Kidney (tissue), 2 donors: ENCODE data around the gene RYR2.

- PRO-cap: no peak
- RRBS: no CpG with 5 or more reads among the region's 8 CpGs
These were observed 1.7 kb downstream of the LYST start for GRCh38 chr1:235864677-235865687.

DNA sequence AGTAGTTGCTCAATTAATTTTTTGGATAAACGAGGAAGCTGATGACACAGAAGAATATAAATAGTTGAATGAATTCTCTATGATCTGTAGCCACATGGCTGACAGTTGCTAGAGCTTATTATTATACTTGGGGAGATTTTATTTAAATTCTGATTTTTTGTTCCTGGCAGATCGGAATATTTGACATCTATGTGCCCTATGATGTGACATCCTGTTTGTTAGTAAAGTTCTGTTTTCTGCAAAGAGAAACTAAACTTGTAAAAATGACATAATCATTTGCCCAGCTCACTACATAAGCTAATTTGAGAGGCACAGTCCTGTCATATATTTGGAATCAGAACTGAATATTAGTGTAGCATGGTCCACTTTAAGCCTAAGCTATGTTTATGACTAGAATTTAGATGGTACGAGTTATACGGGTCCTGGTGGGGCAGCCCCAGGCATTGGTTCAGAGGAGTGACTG lies 9.8 kb upstream of the LYST start:
- PRO-cap: no peak
- RRBS: no CpG with 5 or more reads among the region's 4 CpGs

- PRO-cap: no peak
- RRBS: no CpG with 5 or more reads among the region's 6 CpGs
These were observed 21.3 kb upstream of the LYST start for GRCh38 chr1:235887912-235888517.

DNA sequence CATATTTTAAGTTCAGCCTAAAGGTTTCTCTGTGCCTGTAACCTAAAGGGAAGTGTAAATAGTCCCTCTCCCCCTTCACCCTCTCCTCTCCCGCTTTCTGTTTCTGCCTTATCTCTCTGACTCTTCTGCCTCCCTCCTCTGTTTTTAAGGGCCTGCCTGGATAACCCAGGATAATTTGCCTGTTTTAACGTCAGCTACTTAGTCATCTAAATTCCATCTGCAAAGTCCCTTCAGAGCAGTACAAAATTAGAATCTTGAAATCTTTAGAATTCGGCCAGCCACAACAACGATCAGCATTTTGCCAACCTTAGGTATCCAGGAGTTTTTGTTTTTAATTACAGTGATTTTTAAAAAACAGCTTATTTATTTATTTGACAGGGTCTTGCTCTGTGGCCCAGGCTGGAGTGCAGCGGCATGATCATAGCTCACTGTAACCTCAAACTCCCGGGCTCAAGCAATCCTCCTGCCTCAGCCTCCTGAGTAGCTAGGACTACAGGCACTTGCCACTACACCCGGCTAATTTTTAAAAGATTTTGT lies 92.4 kb downstream of the NID1 start:
- PRO-cap: bidirectional peak, plus-strand start at position 266 of the sequence, minus-strand start at position 146 of the sequence
- RRBS: no CpG with 5 or more reads among the region's 7 CpGs

GRCh38 chr1:235983742-235984722 lies 80.9 kb downstream of the NID1 start:
- PRO-cap: no peak
- RRBS: no CpG with 5 or more reads among the region's 8 CpGs

- PRO-cap: no peak
- RRBS: no CpG with 5 or more reads among the region's 7 CpGs
These were observed 63.3 kb downstream of the NID1 start for GRCh38 chr1:236001469-236002113.

DNA sequence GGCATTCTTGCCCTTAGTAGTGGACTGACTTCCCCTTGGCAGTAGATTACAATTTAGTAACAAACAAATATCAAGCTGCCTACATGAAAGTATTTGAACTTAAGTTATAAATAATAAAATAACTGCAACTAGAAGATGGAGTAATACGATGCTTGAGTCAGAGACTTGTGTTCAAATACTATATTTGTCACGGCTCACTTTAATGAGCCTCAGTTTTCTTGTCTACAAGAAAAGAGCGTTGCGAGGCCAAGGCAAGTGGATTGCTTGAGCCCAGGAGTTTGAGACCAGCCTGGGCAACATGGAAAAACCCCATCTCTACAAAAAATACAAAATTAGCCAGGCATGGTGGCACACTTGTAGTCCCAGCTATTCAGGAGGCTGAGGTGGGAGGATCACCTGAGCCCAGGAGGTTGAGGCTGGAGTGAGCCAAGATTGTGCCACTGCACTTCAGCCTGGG lies 43.1 kb downstream of the NID1 start:
- PRO-cap: no peak
- RRBS: no CpG with 5 or more reads among the region's 4 CpGs

DNA sequence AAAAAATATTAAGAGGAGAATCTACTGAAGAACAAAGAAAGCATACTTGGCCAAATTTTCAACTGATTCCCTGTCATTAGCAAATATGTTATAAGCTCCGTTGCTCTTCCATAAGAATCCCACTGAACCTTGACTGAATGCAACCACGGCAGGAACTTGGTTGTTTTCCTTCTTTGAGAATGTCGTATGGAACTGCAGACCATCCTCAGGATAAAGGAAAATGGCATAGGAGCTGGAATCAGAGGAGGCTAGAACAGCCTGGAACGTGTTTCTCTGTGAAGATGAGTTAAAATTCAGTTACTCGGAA lies 19.5 kb downstream of the NID1 start:
- PRO-cap: no peak
- RRBS: no CpG with 5 or more reads among the region's 5 CpGs

DNA sequence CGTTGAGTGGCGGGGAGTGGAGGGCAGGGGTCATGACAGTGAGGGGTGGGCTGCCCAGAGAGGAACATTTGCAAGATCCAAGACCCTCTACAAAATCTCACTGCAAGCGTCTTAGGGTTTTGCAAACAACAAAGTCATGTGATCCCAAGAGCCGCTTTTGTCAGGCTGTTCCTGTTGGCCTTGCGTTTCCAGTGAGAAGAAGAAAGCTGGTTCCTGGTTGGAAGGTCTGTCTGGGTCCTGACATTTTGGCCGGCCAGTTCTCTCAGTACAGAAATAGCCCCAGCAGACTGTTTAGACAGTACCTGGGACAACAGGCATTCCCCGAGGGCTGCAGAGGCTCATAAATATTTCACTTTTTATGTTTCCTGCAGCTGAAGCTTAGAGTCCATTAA lies 8.6 kb downstream of the GPR137B start:
- PRO-cap: no peak
- RRBS: no CpG with 5 or more reads among the region's 7 CpGs

DNA sequence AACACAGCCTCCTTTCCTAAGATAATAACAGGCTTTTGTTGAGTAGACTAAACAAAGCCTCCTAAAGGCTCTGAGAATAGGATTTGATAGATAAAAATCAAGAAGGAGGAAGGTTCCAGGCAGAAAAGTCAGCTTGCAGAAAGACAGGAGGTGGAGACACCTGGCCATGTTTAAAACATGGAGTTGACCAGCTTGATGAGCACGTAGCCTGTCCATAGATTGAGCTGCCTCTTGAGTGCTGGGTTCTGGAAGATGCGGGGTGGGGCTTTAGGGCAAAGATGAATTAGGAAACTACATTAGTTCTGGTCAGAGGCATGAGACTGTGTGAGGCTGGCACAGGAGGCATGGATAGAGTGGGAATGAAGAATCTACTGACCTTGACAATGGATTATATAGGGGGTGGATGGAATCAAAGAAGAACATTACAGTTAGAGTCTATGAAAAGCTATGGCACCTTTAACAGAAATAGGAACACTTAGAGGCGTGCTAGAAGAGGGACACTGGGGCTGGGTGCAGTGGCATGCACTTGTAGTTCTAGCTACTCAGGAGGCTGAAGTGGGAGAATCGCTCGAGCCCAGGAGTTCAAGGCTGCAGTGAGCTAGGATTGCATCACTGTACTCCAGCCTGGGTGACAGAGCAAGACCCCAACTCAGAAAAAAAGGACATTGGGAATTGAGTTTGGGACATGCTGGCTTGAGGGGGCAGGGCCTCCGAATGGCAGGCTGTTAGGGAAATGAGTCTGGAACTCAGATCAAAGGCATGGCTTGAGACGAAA lies 32.0 kb downstream of the GPR137B start:
- PRO-cap: no peak
- RRBS: no CpG with 5 or more reads among the region's 7 CpGs

- PRO-cap: no peak
- RRBS: no CpG with 5 or more reads among the region's 7 CpGs
These were observed 36.0 kb downstream of the GPR137B start for GRCh38 chr1:236178312-236178693.

DNA sequence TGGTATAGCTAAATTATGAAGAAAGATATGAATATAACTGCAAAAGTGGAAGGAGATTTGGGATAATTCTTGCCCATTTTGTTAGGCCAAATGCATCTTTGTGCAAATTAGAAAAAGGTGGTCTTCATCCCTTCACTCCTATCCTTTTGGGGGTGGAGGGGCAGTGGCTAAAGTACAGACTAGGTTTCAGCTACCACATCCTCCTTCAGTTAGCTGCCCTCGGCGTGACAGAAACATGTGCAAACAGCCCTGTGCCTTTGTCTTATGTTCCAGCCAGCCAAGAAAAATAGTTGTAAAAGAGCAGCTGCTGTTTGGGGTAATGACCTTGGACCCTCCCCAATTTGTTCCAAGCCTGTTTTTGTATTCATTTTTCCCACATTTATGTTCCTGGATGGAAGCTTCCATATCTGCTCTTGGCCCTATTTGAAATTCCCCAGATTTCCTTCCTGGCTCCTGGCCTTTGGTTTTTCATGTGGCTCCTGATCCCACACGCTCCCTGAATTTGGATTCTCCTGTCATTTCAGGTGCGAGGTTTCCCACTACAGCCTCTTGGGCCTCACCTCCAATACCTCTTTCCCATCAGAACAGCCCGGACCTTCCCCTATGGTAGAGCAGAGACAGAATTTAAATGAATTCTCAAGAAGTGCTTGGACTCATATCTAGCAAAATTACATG lies 8.2 kb upstream of the LGALS8 start:
- PRO-cap: no peak
- RRBS: no CpG with 5 or more reads among the region's 5 CpGs

DNA sequence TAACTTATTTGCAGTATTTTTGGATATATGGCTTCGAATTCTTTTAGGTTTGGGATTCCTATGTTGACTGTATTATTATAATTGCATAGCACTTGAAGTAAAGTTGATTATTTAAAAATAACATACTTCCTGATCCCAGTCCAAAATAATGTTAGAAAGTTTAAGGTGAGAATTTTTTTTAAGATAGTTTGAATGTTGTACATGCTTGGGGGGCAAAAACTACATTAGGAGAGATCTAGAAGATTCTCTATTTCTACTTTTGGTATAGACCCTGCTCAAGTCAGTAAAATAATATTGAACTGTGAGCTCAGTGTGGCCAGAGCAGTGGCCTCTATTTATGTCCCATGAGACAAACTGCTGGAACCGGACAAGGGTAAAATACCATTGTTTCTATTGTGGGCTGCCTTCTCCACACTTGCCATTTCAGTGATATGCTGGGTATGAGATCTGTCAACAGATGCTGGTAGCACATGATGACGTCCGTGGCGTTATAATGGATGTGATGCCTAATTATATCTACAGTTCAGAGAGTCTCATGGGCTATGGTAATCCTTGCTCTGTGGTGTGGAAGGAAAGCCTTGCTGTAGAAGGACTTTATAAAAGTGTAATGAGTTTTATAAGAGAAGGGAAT lies 2.3 kb downstream of the ACTN2 start:
- PRO-cap: no peak
- RRBS: no CpG with 5 or more reads among the region's 5 CpGs

GRCh38 chr1:236760811-236761344 lies 34.2 kb upstream of the MTR start:
- PRO-cap: no peak
- RRBS: 72% methylated on average over 2 of the region's 17 CpGs

- PRO-cap: no peak
- RRBS: no CpG with 5 or more reads among the region's 7 CpGs
These were observed 1.4 kb downstream of the MTR start for GRCh38 chr1:236796429-236796886.

DNA sequence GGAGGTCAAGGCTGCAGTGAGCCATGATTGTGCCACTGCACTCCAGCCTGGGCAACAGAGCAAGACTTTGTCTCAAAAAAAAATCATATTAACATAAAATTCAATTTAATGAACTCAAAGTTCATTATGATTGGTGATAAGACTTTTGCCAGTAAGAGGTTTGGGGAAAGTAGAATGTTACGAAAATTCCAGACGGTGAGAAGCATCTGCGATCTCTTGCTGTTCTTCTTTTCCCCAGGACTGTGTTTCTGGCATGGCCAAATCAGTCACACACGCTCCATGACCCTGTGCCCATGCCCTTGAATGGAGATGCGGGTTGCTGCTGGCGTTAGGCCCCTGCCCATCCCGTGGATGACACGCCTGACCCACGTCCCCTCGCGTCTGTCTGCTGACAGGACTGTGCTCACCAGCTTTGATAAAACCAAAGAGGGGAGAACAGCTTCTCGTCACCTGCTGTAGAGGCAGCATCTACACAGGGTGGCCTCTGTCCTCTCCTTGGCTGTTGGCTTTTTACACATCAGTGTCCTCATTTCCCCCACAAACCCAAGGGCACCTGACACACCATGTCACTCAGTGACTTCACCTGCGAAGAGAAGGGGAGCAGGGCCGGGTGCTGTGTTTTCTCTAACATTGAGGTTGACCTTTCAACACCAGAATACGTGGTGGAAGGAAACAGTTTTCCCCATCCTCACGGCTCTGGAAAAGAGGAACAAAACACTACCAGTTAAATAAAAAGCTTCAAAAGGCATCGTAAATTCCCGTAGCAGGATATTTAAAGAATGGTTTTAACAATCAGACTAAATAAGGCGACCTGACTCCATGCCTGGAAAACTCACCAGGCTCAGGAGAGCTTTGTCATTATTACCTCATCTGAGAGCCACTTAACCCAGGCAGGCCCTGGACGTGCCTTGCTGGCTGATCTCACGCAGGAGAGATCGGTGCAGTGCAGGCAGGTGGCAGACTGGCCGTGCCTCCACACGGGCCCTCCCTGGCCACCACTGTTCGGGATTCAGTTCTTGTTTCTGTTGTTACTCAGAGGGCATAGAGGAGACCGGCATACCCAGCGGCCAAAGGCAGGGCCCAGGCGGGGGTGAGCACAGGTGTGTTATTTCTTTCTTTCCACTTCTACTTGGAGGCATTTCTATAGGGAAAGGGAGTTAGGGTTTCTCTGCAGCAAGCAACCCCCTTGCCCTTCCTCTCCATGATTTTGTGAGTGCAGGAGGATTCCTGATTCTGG lies 6.7 kb downstream of the MT1HL1 start:
- PRO-cap: no peak
- RRBS: no CpG with 5 or more reads among the region's 28 CpGs

DNA sequence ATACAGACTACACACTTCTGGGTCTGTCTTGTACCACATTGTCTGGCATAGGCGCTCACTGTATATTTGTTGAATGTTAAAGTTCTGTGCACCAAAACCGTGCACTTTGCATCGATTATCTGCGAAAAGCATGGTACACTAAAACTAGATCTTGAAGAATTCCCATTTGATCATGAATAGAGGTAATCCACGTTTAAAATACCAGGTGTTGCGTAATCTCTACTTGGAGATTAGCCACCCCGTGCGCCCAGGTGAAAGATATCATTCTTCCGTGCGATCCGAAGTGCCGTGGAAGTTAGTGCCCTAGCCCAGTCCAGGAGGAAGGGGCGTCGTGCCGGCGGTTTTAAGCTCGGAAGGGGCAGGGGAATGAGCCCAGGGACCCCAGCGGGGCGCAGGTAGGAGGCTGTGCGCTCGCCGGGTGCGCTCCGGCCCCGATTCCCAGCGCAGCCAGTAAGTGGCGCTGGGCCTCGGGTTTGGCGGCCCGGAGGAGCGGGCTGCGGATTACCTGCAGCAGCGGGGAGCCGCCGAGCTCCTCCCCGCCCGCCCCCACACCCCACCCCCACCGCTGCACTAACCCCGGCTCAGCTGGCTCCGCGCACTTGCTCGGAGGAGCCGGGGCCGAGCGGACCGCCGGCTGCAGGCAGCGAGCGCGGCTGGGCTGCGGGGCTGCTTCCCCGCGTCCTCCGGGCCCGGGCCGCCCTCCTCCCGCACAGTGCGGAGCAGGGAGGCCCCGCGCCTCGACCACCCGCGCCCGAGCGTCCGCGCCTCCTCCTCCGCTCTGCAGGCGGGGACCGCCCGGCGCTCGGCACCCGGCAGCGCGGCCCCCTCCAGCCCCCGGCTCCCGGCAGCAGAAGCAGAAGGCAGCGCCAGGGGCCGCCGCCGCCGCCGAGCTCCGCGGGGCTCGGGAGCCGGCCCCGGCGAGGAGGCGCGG lies at the start of gene RYR2:
Gene RYR2, plus strand, starts transcription at position 598 of the 931 bp plus-strand sequence.
- PRO-cap: unidirectional peak, plus-strand start at position 598 of the sequence
- RRBS: 3% methylated on average over 42 of the region's 92 CpGs

- PRO-cap: no peak
- RRBS: no CpG with 5 or more reads among the region's 9 CpGs
These were observed 463.8 kb upstream of the ZP4 start for GRCh38 chr1:238354528-238354945.

DNA sequence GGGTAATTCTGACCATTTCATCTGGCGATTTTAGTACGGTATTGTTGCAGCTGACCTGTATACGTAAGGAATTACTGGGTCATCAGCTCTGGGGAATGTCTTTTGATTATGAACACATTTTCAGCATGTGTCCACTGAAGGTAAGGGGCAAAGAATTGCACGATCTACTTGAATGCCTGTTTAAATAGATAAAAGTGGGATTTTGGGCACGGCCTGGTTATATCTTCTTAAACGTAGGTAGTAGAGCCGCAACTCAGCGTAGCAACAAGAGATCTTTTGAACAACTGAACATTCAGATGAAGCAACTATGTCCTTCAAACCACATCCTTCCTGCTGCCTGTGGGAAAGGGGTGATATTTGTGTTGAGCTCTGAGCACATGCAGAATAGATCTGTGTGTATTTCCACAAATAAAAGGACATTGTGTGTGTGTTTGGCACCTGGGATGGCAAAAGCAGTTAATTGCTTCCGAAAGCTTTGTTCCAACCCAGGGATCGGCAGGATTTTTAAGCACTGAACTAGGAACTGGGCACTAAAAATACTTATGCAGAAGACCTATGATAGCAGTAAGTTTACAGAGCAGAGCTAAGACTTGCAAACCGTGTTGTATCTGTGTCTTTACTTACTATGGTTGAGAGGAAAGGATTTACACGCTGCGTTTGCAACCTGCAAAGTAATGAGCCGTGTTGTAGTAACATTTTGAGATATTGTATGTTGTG lies 333.3 kb downstream of the CHRM3 start:
- PRO-cap: no peak
- RRBS: no CpG with 5 or more reads among the region's 14 CpGs

GRCh38 chr1:239952740-239953327 lies 138.8 kb upstream of the FMN2 start:
- PRO-cap: unidirectional peak, minus-strand start at chr1:239952990
- RRBS: no CpG with 5 or more reads among the region's 7 CpGs